Testis (tissue), 5 donors: ENCODE results near the gene UBAC1.

DNA sequence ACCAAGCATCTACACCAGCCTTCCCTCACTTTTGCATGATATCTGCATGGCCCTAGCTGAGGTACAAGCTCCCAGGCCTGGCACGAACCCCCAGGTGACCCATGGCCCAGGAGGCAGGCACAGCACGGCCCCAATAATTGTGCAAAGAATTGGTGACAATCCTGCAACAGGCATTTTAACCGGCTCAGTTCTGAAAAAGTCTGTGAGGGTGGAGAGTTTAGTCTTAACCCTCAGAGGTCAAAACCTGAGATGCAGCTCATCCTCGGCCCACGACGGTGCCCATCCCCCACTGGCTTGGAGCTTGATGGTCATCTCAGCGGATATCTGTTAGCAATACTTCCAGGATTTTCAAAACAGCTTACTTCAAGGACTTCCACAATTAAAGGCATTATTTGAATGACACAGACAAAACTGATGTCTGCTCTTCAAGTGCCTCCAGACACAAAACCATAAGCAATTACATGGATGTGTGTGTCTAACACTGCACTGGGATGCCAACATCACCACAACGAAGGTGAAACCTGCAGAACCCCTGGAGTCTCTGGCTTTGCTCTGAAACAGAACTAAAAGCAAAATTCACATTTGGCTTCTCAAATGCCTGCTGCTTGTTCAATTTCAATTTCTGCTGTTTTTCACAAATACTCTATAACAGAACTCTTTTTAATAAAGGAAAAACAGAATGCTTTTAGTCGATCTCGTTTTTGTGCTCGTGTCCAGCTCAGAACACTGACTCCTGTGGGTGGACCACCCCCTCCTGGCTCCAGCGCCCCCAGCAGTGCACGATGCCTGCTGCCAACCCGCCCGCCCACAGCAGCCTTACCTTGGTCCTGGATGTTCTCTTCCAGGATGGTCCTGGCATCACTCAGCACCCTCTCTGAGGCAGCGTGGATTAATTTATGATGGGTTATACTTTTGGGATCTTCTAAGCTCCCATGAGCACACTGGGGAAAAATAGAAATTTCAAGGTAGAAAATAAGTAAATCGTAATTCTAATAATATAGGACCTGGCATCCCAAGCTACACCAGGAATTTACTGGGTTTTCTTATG lies 6.4 kb downstream of the UBAC1 start:
- PRO-cap, 3 experiments = no peak in any of the 3 experiments
- RAMPAGE, long total RNA, 2 experiments = no peak in any of the 2 experiments
- RRBS = no CpG with 5 or more reads among the region's 17 CpGs

DNA sequence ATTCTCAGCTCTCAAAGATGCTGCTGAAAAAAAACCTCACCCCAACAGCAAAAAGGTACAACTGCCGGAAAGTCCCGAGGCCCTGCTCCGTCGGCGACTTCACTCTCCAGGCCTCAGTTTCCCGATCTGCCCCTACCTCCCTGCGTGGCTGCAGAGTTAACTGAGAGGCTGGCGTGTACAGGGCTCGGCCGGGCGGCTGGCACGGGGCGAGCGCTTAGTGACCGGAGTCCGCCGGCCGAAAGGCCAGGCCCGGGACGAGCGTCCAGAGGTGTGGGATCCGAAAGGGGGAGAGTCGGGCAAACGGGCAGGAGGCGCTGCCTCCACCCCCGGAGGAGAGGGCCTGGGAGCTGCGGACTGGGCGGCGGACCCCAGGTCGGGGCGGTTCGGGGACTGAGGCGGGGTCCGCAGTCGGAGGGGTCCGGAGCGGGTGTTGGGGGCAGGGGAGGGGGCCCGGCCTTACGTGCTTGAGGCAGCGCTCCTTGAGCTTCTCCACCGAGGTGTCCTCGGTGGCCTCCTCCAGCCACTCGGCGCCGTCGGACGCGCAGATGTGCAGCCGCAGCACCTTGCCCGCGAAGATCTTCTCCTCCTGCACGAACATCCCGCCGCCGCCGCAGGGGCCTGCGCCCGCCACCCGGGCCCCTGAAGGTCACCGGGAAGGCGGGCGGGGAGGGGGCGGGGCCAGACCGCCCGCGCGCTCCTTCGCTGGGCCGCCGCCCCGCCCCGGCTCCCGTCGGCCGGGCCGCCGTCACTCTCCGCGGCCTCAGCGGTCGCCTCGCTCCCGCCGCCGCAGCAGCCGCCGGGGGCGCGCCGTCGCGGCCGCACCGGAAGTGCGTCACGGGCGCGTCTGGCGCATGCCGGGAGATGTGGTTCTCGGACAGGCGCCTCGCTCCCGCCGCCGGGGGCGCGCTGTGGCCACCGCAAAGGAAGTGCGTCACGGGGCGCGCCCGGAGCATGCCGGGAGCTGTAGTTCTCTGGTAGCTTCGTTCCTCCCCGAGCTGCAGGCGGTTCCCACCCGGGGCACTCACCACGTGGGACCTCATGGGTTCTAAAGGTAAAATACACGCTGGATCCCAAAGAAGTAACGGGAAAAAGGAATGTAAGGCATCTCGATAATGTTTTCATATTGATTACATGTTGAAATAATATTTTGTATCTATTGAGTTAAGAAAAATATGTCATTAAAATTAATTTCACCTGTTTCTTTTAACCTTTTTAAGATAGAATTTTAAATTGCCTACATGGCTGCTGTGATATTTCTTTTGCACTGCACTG lies at the start of gene UBAC1:
TSS of gene UBAC1 (minus strand) at position 809 of the 1,272 bp plus-strand sequence.
- PRO-cap, 3 experiments = peak in 3 of 3 experiments; most common plus-strand start position 920 of the sequence (in 2); most common minus-strand start position 791 of the sequence (in 2)
- RAMPAGE, long total RNA, 2 experiments = no peak in any of the 2 experiments
- RRBS = 1% methylated on average over 61 of the region's 123 CpGs

GRCh38 chr9:135978767-135979681 lies 17.9 kb upstream of the UBAC1 start:
- PRO-cap, 3 experiments = no peak in any of the 3 experiments
- RAMPAGE, long total RNA, 2 experiments = no peak in any of the 2 experiments
- RRBS = 74% methylated on average over 11 of the region's 26 CpGs

GRCh38 chr9:136045978-136046516 lies 49.0 kb downstream of the NACC2 start:
- PRO-cap, 3 experiments = no peak in any of the 3 experiments
- RAMPAGE, long total RNA, 2 experiments = no peak in any of the 2 experiments
- RRBS = no CpG with 5 or more reads among the region's 24 CpGs

- PRO-cap, 3 experiments = no peak in any of the 3 experiments
- RAMPAGE, long total RNA, 2 experiments = no peak in any of the 2 experiments
- RRBS = 15% methylated on average over 3 of the region's 17 CpGs
Measured at GRCh38 chr9:136093011-136093666, 1.9 kb downstream of the NACC2 start.

DNA sequence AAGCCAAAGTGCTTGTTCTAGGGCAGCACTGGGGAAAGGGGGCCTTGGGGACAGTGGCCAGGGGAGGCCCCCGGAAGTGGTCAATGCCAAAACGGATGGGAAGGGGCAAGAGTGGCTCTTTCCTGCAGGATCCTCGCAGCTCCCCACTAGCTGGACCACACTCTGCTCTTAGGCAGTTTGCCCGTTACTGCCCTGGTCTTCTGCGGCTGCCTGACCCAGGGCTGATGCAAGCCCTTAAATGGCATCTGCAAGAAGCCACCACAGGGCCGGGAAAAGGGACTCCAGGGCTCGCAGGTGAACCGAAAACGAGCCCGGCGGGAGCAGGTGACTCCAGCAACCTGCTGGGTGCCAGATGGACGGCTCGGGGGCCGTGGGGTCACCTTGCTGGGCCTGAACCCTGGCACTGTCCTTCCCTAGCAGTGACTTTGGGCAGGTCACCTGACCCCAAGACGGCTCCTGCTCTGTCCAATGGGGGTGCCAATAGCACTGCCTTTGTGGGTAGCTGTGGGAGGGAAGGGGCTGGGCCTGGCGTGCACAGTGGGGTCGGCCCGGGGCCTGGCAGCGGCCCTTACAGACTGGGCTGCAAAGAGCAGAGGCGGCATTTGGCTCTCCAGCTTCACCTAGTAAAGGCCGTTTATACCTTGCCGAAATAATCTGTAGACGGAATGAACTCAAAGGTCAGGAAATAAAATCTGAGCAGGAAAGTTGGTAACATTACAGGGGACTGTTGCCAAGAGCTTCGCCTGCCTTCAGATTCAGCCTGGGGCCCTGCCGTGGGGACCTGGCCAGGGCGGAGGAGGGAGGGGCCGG lies 1.2 kb downstream of the TMEM250 start:
- PRO-cap, 3 experiments = no peak in any of the 3 experiments
- RAMPAGE, long total RNA, 2 experiments = no peak in any of the 2 experiments
- RRBS = 9% methylated on average over 4 of the region's 27 CpGs

- PRO-cap, 3 experiments = no peak in any of the 3 experiments
- RAMPAGE, long total RNA, 2 experiments = no peak in any of the 2 experiments
- RRBS = 44% methylated on average over 9 of the region's 28 CpGs
Measured at GRCh38 chr9:136254303-136255110, 8.9 kb upstream of the QSOX2 start.

DNA sequence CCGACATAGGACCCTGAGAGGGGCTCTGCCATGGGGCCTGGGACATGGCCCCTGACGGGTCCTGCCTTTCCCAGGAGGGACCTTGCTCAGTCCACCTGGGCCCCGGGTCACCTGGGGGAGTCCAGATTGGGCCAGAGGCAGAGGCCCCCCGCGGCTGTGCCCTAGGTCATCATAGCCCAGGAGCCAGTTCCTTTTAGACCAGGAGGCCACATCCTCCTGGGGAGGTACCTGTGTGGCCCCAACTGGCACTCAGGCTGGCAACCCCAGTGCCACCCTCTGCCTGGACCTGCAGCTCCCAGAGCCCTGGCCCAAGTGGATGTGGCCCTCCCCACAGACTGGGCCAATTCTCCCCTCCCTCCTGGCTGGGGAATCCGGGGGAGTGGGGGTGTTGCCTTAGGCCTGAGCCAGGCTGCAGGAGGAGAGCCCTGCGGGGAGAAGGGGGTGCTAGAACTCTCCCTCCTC lies 9.9 kb downstream of the DNLZ start:
- PRO-cap, 3 experiments = no peak in any of the 3 experiments
- RAMPAGE, long total RNA, 2 experiments = no peak in any of the 2 experiments
- RRBS = no CpG with 5 or more reads among the region's 7 CpGs

DNA sequence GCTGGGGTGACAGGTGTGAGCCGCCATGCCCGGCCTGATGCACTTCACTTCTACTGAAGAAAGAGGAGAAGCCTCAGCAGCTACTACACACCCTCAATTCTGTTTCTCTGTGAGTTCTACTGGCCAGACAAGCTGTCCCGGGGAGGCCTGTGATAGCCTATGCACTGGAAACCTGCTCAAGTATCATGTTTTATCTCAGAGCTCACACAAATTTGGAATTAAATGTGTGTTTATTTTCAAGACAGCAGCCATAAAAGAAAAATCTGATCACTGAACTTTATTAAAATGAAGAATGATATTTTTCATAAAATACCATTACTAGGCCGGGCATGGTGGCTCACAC lies 9.9 kb upstream of the INPP5E start:
- PRO-cap, 3 experiments = no peak in any of the 3 experiments
- RAMPAGE, long total RNA, 2 experiments = no peak in any of the 2 experiments
- RRBS = 95% methylated on average over 2 of the region's 4 CpGs

DNA sequence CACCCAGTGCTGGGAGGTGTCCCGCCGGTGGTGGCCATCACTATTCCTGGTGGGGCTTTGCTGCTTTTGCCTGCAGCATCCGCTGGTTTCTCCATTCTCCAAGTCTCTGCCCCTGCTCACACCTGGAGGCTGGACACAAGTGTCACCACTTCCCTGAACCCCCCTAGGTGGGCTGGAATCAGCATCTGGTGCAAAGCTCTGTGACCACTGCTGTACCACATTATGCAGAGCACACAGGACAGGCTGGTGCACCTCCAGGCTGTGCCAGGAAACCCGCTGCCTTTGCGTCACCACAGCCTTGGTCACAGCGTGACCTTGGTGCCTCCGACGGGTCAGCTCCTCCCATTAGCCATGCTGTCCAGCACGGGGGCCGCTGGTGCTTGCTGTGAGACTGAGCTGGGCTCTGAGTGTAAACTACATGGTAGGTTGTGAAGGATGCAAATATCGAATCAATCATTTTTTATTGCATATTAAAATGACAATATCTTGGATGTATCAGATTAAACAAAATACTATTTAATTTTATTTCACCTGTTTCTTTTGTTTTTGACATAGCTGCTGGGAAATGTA lies 2.8 kb upstream of the SEC16A start:
- PRO-cap, 3 experiments = no peak in any of the 3 experiments
- RAMPAGE, long total RNA, 2 experiments = no peak in any of the 2 experiments
- RRBS = no CpG with 5 or more reads among the region's 11 CpGs

DNA sequence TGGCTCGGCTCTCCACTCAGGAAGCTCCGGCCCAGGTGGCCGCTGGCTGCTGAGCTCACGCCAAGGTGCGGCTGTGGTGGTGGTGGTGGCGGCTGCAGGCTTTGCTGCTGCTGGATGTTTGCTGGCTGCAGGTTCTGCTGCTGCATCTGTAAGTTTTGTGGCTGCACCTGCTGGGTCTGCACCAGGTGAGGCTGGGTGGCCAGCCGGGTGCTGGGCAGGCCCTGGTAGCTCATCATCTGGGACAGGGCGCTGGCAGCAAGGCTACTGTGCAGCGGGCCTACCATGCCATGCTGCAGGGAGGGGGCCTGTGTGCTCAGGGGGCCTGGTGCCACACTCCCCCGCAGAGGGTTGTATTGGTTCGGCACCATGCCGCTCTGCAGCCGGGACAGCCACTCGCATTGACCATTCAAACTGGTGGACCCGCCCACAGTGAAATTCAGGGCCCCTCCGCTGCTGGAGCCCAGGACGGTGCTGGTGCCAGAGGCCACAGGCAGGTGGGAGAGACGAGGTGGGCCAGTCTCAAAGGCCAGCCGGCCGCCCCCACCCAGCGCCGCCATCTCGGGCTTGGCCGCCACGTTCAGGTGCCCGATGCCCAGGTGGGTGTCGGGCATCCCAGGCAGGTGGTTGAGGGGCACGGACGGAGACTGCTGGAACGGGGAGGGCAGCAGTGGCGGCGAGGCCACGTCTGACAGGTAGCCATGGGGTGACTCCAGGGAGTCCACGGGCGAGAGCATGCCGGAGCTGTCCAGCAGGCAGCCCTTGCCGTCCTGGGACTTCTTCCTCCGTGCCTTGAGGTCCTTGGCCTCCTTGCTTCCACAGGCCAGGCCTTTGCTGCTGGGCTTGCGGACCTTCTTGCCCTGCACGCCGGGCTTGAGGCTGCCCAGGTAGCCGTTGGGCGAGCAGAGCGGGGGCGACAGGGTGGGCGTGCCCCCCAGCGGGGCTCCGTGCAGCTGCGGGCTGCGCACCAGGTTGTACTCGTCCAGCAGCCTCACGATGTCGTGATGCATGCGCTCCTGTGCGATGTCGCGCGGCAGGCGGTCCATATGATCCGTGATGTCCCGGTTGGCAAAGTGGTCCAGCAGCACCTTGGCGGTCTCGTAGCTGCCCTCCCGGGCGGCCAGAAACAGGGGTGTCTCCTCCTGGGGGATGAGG lies 14.0 kb upstream of the SEC16A start:
- PRO-cap, 3 experiments = no peak in any of the 3 experiments
- RAMPAGE, long total RNA, 2 experiments = no peak in any of the 2 experiments
- RRBS = 97% methylated on average over 5 of the region's 65 CpGs

GRCh38 chr9:136525831-136526552 lies 19.9 kb downstream of the NOTCH1 start:
- PRO-cap, 3 experiments = no peak in any of the 3 experiments
- RAMPAGE, long total RNA, 2 experiments = no peak in any of the 2 experiments
- RRBS = 64% methylated on average over 6 of the region's 32 CpGs

DNA sequence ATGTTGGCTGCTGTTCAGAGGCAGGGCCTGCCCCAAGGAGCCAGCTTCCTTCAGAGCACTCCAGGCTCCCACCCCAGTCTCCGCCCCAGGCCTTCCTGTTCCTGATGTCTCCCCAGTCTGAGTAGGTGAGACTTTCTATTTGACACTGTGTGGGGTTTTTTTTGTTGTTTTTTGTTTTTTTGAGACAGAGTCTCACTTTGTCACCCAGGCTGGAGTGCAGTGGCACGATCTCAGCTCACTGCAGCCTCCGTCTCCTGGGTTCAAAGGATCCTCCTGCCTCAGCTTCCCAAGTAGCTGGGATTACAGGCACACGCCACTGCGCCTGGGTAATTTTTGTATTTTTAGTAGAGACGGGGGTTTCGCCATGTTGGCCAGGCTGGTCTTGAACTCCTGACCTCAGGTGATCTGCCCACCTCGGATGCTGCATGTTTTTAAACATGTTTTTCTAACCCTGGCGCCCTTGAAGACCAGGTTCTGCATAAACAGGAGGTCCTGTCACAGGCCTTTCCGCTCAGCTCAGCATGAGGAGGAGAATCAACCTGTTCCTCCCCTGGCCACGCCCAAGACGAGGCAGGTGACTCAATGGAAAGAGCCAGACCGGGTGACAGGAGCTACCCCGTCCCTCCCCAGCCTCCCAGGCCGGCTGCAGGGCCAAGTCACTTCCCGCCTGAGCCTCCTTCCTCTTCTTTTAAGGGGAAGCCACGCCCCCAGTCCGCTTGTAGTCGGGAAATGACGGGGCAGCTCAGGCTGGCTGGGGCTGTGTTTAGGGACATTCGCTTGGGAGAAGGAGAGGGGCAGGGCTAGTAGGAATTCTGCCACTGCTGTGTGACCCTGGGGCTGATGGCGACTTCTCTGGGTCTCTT lies 6.4 kb downstream of the NOTCH1 start:
- PRO-cap, 3 experiments = peak in 3 of 3 experiments; most common plus-strand start position 719 of the sequence (in 2); most common minus-strand start position 509 of the sequence (in 2)
- RAMPAGE, long total RNA, 2 experiments = no peak in any of the 2 experiments
- RRBS = no CpG with 5 or more reads among the region's 22 CpGs

GRCh38 chr9:136610585-136611017 lies 52.1 kb upstream of the EGFL7 start:
- PRO-cap, 3 experiments = peak in 1 of 3 experiments; most common plus-strand start chr9:136610728 (in 1)
- RAMPAGE, long total RNA, 2 experiments = no peak in any of the 2 experiments
- RRBS = no CpG with 5 or more reads among the region's 18 CpGs

DNA sequence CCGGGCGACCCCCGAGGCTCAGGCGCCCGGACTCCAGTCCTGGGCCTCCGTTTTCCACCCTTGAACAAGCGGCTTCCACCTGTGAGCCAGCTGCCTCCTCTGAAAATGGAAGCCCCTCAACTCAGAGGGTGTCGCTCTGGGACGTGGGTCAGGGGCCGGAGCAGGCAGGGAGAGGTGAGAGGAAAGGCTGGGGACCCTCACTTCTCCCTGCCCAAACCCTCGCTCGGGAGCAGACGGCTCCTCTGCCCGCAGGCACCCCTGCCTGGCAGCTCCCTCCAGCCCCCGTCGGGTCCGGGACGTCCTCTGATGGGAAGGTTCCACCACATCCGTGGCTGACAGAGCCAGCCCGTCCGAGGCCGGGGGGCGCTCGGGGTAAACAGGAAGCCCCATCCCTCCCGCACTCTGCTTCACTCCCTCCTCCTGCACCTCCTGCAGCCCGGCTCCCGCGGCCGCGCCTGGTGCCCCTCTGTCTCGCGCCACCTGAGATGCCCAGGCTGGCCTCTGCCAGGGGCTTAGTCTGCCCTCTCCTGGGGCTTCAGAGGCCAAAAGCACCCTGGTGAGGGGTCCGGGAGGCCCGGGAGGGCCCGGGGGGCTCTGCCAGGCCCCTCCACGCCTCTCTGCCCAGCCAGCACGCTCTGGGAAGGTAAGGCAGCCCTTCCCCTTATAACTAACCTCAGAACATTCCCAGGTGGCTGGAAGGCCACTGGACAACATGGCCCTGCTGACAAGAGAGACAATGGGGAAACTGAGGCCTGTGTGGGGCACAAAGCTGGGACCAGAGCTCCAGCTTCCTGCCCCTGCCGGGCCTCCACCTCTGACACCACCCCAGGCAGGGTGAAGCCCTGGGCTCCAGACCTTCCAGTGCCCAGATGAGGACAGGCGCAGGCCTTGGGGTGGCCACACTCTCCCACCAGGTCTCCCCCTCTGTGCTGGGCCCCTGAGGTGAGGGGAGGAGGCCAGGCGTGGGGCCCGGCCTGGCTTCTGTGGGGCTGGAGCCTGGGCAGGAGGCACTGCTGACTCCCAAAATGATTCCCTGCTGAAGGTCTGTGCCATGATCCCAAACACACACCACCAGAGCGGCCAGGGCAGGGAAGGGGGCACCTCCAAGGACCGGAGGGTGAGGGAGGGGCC lies 3.4 kb upstream of the EGFL7 start:
- PRO-cap, 3 experiments = no peak in any of the 3 experiments
- RAMPAGE, long total RNA, 2 experiments = no peak in any of the 2 experiments
- RRBS = 64% methylated on average over 12 of the region's 43 CpGs

GRCh38 chr9:136676861-136677615 lies 10.2 kb downstream of the AGPAT2 start:
- PRO-cap, 3 experiments = no peak in any of the 3 experiments
- RAMPAGE, long total RNA, 2 experiments = no peak in any of the 2 experiments
- RRBS = 95% methylated on average over 14 of the region's 44 CpGs

- PRO-cap, 3 experiments = no peak in any of the 3 experiments
- RAMPAGE, long total RNA, 2 experiments = no peak in any of the 2 experiments
- RRBS = 95% methylated on average over 4 of the region's 20 CpGs
Measured at GRCh38 chr9:136693457-136694196, 6.4 kb upstream of the AGPAT2 start.

GRCh38 chr9:136714095-136715216 lies 2.1 kb downstream of the DIPK1B start:
- PRO-cap, 3 experiments = peak in 1 of 3 experiments; most common plus-strand start chr9:136714687 (in 1); most common minus-strand start chr9:136714450 (in 1)
- RAMPAGE, long total RNA, 2 experiments = no peak in any of the 2 experiments
- RRBS = 80% methylated on average over 6 of the region's 25 CpGs

- PRO-cap, 3 experiments = no peak in any of the 3 experiments
- RAMPAGE, long total RNA, 2 experiments = no peak in any of the 2 experiments
- RRBS = no CpG with 5 or more reads among the region's 57 CpGs
Measured at GRCh38 chr9:136723109-136724409, 11.2 kb downstream of the DIPK1B start.

- PRO-cap, 3 experiments = peak in 3 of 3 experiments; most common plus-strand start chr9:136728317 (in 3); most common minus-strand start chr9:136728184 (in 3)
- RAMPAGE, long total RNA, 2 experiments = no peak in any of the 2 experiments
- RRBS = 1% methylated on average over 17 of the region's 53 CpGs
Measured at GRCh38 chr9:136728086-136728456, 14.7 kb downstream of the LCN10 start.